ENCODE data around the gene RNASE2.

DNA sequence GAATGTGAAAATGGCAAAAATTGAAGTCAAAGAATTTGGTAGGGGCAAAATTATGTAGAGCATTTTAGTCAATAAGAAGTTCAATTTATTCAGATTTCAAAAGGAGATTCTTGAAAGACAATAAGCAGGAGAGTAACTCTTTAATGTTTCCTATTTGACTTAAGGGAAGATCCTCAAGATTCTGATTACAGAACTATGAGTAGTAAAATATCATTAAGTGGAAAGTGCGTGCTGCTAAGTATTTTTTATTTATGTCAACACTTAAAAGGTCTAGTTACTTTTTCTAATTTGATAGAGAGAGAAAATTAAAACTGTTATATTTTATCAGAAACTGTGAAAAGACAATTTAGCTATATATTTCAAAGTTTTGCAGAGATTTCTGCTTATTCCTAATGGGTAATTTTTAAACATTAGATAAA is 6.6 kb downstream of the OR4N5 start:
- PRO-cap, 10 experiments, result no peak in any of the 10 experiments

GRCh38 chr14:20317558-20318176 is 11.9 kb upstream of the TTC5 start:
- PRO-cap, 10 experiments, result no peak in any of the 10 experiments

DNA sequence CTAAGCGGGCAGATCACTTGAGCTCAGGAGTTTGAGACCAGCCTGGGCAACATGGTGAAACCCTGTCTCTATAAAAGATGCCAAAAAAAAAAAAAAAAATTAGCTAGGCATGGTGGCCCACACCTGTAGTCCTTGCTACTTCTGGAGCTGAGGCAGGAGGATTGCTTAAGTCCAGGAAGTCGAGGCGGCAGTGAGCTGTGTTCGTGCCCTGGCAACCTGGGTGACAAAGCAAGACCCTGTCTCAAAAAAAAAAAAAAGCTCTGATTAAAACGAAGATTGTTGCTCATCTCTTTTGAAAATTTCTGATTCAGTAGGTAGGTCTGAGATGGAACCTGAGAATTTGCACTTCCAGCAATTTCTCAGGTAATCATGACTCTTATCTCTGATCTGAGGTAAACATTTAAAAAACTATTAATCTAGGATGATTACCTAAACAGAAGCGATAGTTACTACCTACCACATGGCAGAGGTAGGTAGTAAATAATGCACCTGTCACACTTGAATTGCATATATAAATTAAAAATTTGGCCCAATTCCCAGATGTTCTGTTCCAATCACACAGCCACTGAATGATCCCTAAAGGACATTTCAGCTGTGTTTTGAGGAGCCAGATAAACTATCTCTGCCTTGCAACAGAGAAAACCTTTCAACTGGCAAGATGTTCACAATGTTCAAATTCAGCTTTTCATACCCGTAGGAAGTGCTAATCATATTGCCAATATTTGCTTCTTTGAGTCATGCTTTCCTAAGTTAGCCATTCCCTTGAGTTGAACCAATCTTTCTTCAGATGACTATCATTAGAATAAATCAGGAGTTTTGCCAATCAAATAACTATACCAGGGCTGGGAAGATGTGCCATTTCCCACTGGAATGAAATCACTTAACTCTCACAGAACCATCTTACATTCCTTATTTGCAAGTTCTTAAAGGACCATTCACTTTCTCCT is 4.2 kb upstream of the TEP1 start:
- PRO-cap, 10 experiments, result no peak in any of the 10 experiments

GRCh38 chr14:20419267-20419772 is 6.0 kb upstream of the TEP1 start:
- PRO-cap, 10 experiments, result no peak in any of the 10 experiments

GRCh38 chr14:20622902-20623190 is 18.6 kb downstream of the OR6S1 start:
- PRO-cap, 10 experiments, result no peak in any of the 10 experiments

DNA sequence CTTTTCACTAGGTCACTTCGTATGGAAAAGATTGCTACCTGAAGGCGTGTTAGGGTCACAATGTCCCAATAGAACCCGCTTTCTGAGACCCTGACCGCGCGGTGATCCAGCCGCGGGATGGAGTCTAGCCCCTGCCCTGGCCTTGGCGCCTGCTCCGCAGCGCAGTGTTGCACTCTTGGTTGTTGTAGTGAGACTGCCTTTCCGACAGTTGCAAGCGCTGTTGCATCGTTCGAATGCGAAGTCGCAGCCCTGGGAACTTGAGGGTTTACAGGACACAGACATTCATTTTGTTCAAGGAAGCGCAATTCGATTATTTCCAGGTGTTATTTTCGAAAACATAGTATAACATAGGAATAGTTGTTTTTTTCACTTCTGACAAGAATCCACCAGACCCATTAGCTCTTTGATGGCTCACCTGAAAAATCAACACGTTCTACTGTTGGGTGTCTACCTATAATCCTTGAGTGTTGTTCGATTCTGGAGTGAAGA is 8.1 kb downstream of the OR6S1 start:
- PRO-cap, 10 experiments, result no peak in any of the 10 experiments

GRCh38 chr14:20707543-20708162 is 19.1 kb downstream of the ANG start:
- PRO-cap, 10 experiments, result peak in 2 of 10 experiments; most common plus-strand start chr14:20707893 (in 1); most common minus-strand start chr14:20707776 (in 2)

DNA sequence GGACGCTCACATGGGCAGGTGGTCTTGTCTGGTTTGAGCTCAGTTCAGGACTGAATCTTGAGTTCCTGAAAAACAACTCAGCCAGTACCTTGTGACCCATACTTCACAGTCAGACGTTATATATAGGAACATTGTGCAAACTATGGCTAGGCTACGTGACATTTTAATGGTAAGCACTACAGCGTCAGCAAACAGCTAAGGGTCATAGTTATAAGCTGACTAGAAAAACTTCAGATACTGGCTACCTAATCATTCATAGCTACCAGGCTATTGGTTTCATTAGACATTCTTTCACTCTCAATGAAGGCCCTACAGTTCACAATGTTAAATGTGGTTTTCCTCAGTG is 14.8 kb upstream of the EDDM3A start:
- PRO-cap, 10 experiments, result peak in 2 of 10 experiments; most common minus-strand start position 52 of the sequence (in 2)

DNA sequence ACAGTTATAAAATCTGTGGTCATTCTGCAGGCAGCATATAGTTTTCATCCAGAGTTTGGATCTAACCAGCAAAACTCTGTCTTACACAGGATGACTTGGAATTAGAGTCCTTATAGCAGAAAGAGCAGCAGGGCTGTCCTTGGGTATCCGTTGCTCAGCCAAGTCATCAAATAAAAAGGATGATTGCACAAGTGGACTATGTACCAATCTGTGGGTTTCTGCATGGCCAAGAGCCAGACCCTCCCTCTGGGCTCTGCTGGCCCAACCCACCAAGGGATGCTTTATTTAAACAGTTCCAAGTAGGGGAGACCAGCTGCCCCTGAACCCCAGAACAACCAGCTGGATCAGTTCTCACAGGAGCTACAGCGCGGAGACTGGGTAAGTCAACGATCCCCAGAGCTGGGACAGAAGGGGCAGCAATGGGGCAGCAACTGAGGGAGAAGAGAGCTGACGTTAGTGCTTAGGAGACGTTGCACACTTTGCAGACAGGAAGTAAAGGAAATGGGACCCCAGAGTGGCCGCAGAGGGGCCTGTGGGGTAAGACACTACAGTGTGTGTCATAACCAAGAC is at the start of gene RNASE2:
Gene RNASE2 (plus strand): TSS at position 329 of the 570 bp plus-strand sequence.
- PRO-cap, 10 experiments, result no peak in any of the 10 experiments

GRCh38 chr14:20999447-21000066 is 464 bp downstream of the SLC39A2 start:
- PRO-cap, 10 experiments, result no peak in any of the 10 experiments

GRCh38 chr14:21003815-21004364 is 4.8 kb downstream of the SLC39A2 start:
- PRO-cap, 10 experiments, result no peak in any of the 10 experiments

DNA sequence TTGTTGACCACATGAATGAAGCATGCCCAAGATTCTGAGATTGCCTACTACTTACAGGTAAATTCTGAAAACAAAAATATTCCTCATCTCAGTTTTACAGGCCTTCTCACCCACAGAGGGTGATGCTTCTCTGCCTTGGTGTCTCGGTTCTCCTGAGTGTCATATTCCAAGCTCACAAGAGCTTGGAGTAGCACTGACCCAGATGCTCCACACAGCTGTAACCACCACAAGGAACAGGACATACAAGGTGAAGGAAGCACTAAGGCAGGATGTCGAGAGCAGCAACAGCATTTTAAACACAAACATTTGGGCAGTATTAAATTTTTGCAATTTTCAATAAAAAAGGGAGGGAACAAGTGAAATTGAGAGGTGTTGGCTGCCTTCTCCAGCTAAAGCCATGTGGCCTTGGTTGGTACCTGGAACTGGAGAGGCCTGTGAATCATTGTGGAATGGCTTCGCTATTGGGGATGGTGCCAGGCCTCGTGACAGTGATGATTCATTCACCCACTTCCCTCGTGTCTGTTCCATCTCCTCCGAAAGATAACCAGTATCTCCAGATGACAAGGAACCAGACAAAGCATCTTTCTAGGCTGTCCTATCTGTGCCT is 696 bp upstream of the RNASE7 start:
- PRO-cap, 10 experiments, result no peak in any of the 10 experiments

- PRO-cap, 10 experiments, result peak in 1 of 10 experiments; most common plus-strand start chr14:21056769 (in 1)
Observed at GRCh38 chr14:21056573-21056907, 1.1 kb upstream of the RNASE8 start.

DNA sequence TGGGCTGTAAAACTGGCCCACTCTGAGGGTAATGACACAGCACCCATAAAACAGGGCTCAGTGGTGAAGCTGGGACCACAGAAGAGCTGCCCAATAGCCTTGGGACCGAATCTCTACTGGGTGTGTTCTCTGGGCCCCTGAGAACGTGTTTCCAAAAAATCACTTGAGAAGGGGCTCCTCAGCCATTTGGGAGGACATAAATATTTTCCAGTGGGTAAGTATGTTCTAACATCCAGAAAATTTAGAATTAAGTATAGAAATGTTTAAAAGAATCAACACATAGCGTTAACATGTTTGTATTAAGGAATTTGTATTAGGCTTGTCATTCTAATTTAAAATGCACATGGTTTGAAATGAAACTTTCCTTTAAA is 3.8 kb downstream of the RNASE8 start:
- PRO-cap, 10 experiments, result no peak in any of the 10 experiments

DNA sequence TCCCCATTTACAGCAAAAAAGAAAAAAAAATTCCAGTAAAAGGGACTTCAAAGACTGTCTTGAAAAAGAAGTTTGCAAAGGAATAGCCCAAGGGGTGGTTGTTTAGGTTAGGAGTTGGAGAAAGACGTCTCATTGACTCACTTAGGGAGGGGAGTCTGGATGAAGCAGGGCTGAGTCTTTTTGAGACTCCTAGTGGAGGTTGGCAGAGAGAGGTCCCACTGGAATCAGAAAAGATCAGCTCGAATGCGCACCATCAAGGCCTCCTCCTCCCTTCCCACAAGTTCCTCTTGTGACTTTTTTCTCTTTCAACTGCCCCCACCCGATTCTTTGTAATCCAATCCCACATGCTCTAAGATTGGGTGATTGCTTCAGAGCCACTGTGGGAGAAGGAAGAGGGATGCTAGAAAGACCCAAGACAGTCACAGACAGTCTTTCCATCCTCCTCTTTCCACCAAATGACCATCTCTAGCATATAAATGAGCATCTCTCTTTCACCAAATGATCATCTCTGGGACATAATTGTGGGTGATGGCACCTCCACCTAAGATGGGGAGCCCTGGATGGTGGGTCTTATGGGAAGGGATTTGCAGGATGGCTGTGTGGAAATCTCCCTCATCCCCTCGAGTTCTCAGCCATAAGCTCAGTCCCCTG is 2.1 kb downstream of the ARHGEF40 start:
- PRO-cap, 10 experiments, result peak in 1 of 10 experiments; most common plus-strand start position 380 of the sequence (in 1); most common minus-strand start position 278 of the sequence (in 1)

GRCh38 chr14:21090013-21091329 is 8.0 kb downstream of the ZNF219 start:
- PRO-cap, 10 experiments, result no peak in any of the 10 experiments

- PRO-cap, 10 experiments, result peak in 8 of 10 experiments; most common minus-strand start chr14:21104698 (in 8)
Observed at GRCh38 chr14:21104452-21105171, 3.7 kb downstream of the TMEM253 start.

DNA sequence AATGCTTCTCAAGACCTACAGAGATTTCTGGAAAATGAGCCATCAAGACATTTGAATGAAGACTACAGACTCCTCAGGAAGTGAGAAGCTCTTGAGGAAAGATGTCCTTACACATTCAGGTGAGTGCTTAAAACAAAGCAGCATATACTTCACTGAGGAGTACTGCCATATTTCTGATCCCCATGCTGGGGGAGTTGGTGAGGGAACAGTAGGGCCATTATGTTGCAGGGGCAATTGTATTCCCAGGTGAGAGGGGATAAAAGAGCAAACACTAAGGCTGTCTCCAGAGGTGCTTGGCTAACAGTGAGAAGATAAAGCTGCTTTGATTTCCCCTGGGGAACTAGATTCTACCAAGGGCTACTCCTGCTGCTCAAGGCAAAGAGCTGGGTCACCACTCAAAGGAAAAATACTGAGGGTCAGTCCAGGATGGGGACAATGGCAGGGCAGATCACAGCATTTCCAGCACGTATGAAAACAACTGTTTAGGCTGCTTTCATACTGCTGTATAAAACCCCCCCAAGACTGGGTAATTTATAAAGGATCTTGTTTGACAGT is 47.6 kb upstream of the OR5AU1 start:
- PRO-cap, 10 experiments, result no peak in any of the 10 experiments

GRCh38 chr14:21400678-21401119 is 16.9 kb upstream of the SUPT16H start:
- PRO-cap, 10 experiments, result no peak in any of the 10 experiments

- PRO-cap, 10 experiments, result no peak in any of the 10 experiments
Observed at GRCh38 chr14:21405130-21406066, 21.6 kb upstream of the SUPT16H start.

Measured in Metastatic Breast Carcinoma in the Brain (tissue), 10 donors.